Measurements from ENCODE around the genes SULT1E1 and SMR3A.

- RRBS, 2 experiments, result no CpG with 5 or more reads among the region's 5 CpGs
These were observed 45.4 kb downstream of the UGT2B11 start for GRCh38 chr4:69169060-69169700.

DNA sequence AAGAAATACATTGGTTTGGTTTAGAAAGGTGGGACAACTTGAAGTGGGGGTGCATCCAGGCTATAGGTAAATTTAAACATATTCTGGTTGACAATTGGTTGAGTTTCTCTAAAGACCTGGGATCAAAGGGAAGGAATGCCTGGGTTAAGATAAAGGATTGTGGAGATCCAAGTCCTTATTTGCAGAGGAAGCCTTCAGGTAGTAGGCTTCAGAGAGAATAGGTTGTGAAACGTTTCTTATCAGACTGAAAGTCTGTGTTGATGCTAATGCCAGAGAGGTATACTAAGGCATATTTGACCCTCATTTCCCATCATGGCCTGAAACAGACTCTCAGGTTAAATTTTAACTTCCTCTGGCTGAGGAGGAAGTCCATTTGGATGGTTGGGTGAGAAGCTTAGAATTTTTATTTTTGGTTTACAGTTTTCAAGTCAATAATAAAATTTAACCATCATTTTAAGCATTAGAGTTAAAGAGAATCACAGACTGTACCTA is 48.1 kb downstream of the UGT2A2 start:
- RRBS, 2 experiments, result no CpG with 5 or more reads among the region's 1 CpG

- RRBS, 2 experiments, result no CpG with 5 or more reads among the region's 2 CpGs
These were observed 46.9 kb downstream of the SULT1B1 start for GRCh38 chr4:69713378-69714011.

- RRBS, 2 experiments, result no CpG with 5 or more reads among the region's 1 CpG
These were observed at the start of gene SULT1E1 for GRCh38 chr4:69859801-69860482. SULT1E1 (minus strand) TSS chr4:69860145.

DNA sequence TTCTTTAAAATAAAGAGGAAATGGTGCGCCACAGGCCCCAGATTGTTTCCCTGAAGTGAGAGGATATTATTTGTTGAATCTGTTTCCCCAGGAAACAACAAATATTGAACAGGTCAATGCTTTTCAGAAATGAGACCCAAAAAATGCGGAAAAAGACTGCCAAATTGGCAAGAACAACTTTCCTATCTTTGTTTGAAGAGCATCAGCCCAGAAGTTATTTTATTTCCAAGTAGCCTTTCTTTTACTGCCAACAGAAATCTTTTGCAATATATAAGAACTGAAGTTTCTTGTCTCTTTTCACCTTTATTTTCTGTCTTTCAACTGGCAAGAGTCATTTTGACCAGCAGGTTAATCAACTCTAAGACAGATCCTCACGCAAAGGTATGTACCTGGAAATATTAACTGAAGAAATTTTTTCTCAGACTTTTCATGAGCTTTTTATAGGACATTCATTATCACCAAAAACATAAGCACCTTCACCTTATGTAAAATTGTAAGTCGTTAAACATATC is at the start of gene SMR3A:
Gene SMR3A, plus strand, starts transcription at position 299 of the 512 bp plus-strand sequence.
- RRBS, 2 experiments, result no CpG with 5 or more reads among the region's 4 CpGs

DNA sequence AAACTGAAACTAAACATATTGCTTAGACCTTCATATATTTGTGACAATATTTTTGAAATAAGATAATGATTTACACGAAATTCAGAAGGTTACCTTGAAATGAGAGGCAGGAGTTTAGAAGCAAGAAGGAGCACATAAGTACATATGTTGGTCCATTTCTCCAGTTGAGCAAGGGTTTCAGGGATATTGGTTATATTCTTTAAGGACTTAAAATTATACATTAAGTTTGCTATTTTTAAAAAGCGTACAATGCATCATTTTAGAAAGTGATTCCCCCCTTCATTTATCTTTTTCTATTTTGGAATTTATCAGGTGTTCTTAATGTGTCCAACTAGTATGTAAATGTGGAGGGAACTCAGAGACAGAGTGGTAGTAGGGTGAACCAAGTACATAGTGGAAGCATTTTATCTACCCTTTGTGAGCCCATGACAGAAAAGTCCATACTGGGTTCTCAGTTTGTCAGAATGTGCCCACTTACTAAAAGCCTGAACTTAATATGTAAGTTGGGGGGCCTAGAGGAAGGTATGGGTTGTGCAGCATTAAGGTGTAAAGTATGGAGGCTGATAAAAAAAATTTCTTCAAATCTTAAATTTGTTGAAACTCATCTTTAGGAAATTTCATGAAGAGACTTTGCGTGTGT is 4.7 kb upstream of the RUFY3 start:
- RRBS, 2 experiments, result no CpG with 5 or more reads among the region's 3 CpGs

- RRBS, 2 experiments, result no CpG with 5 or more reads among the region's 3 CpGs
These were observed 243.5 kb downstream of the SLC4A4 start for GRCh38 chr4:71430433-71431075.

DNA sequence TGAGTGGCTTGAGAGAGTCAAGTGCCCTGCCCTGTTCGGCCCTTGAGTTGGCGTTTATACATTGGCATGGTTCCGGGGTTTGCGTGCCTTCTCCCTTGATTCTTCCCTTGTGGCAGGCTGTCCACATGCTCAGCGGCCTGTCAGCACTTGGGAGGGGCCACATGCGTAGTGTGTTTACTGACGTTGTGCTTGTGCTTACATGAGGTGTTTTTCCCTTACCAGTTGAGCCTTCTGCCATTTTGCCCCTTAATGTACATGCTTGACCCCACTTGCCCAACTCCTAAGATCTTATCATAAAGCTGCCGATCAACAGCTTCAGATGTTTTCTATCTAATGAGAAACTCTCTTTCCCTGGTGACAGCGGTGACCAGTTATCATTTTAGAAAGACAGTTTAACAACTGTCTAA is 49.4 kb upstream of the GC start:
- RRBS, 2 experiments, result no CpG with 5 or more reads among the region's 9 CpGs

DNA sequence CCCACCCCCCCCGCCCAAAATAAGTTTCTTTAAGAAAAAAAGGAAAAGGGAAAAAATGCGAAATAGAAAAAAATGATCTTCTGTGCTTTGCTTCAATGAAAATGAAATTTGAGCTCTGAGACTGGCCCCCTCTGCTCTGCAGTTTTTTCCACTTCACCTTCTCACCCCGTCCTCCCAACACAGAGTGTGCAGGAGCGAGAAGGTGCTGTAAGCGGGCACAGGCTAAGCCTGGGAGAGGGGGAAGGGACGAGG is 279 bp downstream of the ADAMTS3 start:
- RRBS, 2 experiments, result no CpG with 5 or more reads among the region's 6 CpGs

DNA sequence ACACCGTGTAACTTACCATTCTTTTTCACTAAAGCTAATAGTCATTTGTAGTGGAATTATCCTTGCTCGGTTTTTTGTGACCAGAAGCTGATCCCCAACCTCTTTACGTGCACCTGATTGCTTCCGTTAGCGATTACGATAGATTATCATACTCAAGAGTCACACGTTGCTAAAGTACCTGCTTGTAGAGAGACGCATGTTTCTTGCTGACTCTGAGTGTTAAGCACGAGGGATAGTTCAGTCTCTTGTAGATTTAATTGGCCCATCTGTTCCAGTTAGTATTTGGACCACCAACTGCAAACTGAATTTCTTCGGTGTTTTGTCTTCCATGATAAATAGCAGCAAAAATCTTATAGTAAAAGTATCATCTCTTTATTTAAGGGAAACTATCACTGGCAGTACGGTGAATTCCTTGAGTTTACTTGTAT is 521 bp upstream of the COX18 start:
- RRBS, 2 experiments, result no CpG with 5 or more reads among the region's 11 CpGs

DNA sequence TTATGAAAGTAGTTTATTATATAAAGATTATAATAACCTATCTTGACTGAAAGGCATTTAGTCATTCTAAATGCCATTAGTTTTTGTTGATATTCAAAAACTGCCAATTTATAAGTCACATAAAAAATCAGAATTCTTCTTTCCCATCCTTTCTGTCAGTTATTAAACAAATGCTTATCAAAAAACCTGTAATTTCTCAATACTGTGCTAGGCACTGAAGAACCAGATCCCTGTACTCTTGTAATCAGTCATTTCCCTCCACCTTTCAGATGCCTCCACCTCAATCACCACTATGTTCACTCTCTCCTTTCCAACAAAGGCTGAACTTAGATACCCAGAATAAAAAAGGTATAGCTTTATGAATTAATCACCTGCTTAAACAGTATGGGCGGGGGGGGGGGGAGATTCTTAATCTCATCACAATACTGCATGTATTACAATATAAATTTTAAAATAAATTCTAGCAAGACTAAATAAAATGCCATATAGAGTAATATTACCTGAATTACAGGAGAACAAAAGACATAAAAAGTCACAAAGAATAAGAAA is 57.9 kb downstream of the ANKRD17 start:
- RRBS, 2 experiments, result no CpG with 5 or more reads among the region's 1 CpG

- RRBS, 2 experiments, result no CpG with 5 or more reads among the region's 7 CpGs
These were observed 61.1 kb upstream of the ANKRD17 start for GRCh38 chr4:73319721-73320171.

DNA sequence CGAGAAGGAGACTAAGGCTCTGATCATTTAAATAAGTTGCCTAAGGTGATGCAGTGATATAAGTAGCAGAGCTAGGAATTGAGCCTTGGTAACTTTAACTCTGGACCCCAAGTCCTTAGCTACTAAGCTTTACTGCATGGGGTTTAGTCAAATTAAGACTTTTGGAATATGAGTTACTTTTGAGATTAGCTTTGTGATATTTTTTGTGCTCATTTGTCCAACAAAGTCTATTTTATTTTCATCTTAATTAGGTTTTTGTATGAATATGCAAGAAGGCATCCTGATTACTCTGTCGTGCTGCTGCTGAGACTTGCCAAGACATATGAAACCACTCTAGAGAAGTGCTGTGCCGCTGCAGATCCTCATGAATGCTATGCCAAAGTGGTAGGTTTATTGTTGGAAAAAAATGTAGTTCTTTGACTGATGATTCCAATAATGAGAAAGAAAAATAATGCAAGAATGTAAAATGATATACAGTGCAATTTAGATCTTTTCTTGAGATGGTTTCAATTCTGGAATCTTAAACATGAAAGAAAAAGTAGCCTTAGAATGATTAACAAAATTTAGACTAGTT is 10.8 kb downstream of the ALB start:
- RRBS, 2 experiments, result no CpG with 5 or more reads among the region's 3 CpGs

GRCh38 chr4:73589268-73589871 is 30.9 kb downstream of the RASSF6 start:
- RRBS, 2 experiments, result no CpG with 5 or more reads among the region's 4 CpGs

GRCh38 chr4:73670188-73670480 is 49.9 kb upstream of the RASSF6 start:
- RRBS, 2 experiments, result 22% methylated on average over 1 of the region's 7 CpGs; no CpG with 5 or more reads in 1 of the 2 experiments

DNA sequence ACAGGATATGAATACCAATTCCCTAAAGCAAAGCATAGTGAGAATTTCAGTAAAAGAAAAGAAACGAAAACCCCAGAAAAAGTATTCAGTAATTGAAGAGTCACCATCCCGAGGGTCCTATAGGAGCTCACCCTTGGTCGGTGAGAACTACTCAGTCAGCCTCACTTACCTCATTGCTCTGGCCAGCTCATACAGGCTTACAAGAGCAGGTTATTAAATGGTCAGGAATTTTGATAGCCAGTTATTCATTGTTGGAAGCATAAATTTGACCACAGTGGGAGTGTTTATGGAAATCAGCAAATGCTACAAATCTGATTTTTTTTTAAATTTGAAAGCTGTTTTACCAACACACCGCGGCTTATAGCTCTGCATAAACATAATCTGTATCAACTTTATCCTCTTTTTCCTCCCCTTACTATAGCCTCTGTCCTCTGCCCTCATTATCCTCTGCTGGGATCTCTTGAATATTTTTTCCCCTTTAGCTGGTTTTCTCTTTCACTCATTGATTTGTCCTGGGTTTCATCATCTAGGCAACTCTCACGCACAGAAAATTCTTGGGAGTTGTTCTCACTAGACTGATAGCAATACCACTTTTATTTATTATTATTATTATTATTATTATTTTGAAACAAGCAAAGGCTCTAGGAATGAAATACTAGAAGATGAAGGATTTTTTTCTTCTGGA is 11.0 kb upstream of the CXCL2 start:
- RRBS, 2 experiments, result no CpG with 5 or more reads among the region's 6 CpGs

- RRBS, 2 experiments, result no CpG with 5 or more reads among the region's 6 CpGs
These were observed 11.4 kb upstream of the AREG start for GRCh38 chr4:74433475-74433973.

DNA sequence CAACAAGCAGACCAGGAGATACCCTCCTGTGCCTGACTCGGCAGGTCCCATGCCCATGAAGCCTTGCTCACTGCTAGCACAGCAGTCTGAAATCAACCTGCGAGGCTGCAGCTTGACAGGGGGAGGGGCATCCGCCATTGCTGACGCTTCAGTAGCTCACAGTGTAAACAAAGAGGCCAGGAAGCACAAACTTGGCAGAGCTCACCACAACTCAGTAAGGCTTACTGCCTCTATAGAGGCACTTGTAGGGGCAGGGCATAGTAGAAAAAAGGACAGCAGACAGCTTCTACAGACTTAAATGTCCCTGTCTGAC is 60.6 kb downstream of the AREG start:
- RRBS, 2 experiments, result no CpG with 5 or more reads among the region's 4 CpGs

DNA sequence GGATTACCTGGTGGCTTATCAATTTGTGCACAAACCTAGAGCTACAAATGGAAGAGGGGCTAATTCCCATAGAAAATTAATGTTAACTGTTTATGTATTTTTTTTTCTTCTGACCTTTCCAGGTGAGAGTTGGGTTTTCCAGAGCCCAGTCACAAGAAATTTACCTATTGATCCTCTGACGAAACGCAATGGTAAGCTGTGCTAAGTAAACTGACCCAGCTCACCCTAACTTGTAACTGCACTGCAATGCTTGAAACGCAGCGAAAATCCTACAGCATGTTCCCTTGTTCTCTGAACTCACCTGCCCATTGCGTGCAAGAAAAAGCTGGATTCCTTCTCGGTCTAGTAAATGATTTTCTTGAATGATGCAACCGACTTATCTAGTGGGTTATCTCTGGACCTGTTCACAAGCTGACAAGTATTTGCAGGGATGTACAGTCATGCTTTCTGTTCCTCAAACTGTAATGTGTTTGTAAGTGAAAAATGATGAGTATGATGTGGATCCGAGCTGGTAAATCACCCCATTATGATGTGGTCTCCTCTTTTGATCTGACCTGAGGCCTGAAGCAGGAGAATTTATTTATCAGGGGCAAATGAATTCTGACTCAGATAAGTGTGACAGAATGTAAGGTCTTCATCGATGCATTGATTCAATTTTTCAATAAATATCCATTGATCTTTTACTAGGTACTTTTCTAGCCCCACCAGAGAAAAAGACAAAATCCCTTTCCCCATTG is 140.1 kb downstream of the BTC start:
- RRBS, 2 experiments, result no CpG with 5 or more reads among the region's 9 CpGs